Measurements from ENCODE around the genes FKRP and SAE1.

- RRBS = no CpG with 5 or more reads among the region's 37 CpGs
These were observed 21.2 kb downstream of the CCDC8 start for GRCh38 chr19:46391778-46392924.

DNA sequence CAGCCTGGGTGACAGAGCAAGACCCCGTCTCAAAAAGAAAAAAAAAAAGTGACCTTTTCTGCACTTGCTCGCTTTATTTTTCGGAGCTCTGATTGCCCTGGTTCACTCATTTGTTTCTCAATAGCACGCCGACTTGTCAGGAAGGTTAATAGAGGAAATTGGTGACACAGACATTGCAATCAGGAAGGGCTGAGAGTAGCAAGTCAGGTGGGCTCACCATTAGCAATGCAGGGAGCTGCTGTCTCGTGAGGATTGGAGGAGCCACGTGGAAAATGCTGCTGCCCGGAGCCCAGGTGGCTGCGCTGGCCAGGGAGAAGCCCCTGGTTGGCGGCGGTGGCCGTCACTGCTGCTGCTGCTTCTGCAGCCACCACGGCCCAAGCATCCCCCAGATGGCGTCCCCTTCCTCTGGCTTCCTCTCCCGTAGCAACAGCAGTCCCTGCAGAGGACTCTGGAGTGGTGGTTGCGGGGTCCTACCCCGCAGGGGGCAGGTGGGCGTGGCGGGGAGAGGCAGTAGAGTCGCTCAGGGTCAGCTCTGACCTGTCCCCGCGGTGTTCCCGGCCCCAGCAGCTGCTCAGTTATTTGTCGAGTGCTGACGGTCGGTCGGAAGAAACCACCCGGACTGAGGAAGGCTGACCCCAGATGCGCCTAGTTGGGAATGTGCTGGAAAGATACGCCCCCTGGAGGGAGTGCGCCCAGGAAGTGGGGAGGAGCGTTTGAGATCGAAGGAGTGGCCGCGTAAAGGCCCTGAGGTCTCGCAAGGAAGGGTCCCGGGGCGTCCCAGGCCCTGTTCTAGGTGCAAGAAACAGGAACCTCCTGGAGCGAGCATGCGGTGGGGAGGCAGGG lies 9.5 kb downstream of the CCDC8 start:
- RRBS = 31% methylated on average over 6 of the region's 40 CpGs

DNA sequence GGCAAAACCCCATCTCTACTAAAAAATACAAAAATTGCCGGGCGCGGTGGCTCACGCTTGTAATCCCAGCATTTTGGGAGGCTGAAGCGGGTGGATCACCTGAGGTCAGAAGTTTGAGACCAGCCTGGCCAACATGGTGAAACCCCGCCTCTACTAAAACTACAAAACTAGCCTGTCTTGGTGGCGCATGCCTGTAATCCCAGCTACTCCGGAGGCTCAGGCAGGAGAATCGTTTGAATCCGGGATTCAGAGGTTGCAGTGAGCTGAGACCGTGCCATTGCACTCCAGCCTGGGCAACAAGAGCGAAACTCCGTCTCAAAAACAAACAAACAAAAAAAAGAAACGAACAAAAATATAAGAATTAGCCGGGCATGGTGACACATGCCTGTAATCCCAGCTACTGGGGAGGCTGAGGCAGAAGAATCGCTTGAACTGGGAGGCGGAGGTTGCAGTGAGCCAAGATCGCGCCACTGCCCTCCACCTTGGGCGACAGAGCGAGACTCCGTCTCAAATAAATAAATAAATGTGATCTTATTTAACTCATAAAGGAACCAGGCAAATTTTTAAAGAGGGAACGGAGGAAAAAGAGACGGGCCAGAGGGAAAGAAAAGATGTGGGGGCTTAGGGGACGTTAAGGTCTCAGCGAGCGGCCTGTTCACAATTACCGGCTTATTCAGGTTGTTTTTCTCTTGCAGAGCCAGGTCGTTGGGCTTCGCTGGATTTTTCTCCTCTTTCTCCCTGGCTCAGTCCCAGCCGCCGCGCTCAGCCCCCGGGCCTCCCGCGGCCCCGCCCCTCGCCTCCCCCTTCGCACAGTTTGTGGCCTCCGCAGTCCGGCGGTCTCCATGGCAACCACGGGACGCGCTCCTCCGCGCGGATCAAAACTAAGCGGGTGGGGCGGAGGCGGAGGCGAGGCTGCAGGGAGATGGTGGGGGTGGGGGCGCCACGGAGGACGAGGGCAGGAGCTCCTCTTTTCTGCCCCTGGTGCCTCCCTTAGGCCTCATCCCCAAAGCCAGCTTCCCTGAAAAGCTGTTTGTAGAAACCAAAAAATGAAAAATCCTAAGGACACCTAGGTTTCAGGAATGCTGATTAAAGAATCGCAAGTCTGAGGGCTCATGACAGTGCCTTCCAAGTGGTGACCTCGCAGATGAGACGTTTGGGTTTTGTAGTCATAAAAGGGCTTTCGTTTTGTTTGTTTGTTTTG lies 2.8 kb upstream of the CCDC8 start:
- RRBS = 2% methylated on average over 8 of the region's 59 CpGs

DNA sequence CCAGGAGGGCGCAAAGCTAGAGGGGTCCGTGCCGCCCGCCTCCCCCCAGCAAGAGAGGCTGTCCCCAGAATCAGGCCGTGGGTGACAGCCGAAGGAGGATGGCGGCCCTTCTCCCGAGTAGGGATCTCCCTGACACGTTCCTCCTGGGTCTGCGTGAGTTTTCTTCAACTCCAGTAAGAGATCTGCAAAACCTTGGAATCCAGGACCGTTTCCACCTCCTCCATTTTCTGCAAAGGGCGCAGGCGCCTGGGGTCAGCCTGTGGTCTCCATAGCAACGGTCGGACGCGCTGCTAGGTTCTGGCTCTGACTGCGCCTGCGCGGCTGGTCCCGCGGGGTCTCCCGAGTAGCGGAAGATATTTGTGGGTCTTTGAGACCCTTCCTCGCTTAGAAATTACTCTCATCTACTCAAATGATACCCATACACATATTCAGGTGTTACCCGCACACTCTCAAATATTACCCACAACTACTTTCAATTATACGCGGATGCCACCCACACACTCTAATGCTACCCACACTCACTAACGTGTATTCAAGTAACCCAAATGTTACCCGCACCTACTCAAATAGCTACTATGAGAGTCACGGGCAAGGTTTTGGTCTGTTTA lies 2.1 kb downstream of the PNMA8C start:
- RRBS = no CpG with 5 or more reads among the region's 31 CpGs

DNA sequence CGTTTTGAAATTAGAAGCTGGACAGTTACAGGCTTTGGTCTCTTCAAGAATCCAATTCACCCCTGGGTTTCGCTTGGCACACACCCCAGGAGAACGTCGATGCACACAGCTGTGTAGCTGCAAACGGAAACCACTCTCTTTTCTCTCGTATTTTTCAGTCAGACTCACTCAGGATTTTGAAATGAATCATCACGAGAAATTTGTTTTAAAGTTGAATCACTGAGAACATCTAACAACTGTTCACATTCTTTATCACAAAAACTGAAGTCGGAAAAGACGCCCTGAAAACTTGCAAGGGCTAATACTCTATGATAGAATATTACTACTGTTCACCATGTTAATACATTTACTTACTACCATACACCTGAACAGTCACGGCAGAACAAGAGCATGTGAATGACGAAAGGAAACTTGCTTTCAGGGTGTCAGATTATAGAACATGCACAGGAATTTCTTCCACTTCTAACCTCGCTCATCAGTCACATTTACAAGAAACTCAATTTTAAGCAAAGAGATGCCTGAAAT lies 4.7 kb downstream of the PNMA8A start:
- RRBS = no CpG with 5 or more reads among the region's 12 CpGs

- RRBS = no CpG with 5 or more reads among the region's 17 CpGs
These were observed 12.3 kb downstream of the PRKD2 start for GRCh38 chr19:46704481-46705055.

DNA sequence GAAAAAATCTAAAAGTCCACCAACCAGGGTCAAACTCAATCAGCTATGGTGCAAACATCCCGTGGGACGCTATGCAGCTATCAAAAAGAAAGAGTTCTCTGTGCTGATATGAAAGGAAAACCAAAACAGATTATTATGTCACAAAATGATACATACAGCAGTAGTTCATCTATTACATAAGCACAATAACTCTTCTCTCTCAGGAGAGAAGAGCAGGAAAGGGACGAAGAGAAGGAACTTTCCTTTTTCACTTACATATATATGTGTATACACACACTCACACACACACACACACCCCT lies 2.9 kb upstream of the FKRP start:
- RRBS = no CpG with 5 or more reads among the region's 3 CpGs

GRCh38 chr19:46744958-46746168 lies at the start of gene FKRP:
FKRP (plus strand) TSS chr19:46746057.
- RRBS = 1% methylated on average over 19 of the region's 71 CpGs

DNA sequence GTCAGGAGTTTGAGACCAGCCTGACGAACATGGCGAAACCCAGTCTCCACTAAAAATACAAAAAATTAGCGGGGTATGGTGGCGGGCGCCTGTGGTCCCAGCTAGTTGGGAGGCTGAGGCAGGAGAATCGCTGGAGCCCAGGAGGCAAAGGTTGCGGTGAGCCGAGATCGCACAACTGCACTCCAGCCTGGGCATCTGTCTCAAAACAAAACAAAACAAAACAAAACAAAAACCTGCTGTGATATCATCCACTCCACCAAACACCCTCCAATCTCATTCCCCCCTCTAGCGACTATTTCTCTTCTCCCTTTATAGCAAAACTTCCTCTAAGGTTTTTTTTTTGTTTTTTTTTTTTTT lies 25.4 kb downstream of the AP2S1 start:
- RRBS = no CpG with 5 or more reads among the region's 10 CpGs

DNA sequence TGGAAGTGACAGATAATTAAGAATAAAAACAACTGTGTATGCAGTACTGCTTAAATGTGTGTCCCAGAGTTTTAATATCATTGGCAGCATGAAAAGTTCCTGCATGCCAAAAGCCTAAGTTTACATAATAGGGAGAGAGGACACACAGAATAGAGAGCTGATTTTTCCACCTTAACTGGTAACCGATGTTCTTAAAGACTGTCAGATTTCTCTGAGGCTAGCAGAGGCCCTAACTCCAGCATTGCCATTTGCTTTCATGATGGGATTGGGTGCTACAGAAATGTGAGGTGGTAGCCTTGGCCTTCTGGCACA lies 4.0 kb downstream of the ARHGAP35 start:
- RRBS = no CpG with 5 or more reads among the region's 1 CpG

DNA sequence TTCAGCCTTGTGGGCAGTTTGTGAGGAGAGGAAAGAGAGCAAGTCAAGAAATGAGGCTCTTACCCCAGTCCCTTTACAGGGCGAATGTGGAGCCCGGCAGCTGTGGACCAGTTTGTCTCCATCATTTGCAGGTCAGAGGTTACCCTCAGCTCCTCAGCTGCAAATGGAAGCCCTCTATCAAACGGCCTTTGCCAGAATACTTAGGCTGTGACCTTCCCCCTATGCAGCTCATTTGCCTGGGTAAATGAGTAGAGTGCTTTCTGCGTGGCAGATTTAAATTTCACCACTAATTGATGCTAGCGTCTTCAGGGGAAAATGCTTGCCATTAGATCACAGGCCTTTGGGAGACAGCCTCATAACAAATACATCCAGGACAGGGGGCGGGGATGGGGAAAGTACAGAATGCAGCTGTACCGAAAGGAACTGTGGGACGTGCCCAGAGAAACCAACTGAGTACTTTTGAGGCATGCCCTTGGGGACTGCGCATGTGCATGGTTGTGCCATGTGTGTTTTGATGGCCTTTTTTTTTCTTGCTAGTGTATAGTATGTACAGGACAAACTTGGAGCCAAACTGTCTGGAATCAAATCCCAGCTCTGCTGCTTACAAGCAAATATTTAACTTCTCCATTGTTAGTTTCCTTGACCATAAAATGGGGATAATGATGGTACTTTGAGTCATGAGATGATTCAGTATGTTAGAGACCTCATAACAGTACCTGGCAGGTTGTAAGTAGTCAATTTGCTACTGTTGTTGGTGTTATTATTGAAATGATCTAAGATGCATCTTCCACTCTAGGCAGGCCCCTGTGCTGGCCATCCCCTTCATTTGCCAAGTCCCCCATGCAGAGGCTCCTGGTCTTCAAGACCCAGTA lies 68.5 kb upstream of the NPAS1 start:
- RRBS = no CpG with 5 or more reads among the region's 9 CpGs

GRCh38 chr19:46976057-46976771 lies 43.4 kb upstream of the NPAS1 start:
- RRBS = no CpG with 5 or more reads among the region's 15 CpGs

- RRBS = no CpG with 5 or more reads among the region's 19 CpGs
These were observed 13.2 kb downstream of the TMEM160 start for GRCh38 chr19:47034995-47035808.

GRCh38 chr19:47047640-47048338 lies 635 bp downstream of the TMEM160 start:
- RRBS = 1% methylated on average over 9 of the region's 37 CpGs

DNA sequence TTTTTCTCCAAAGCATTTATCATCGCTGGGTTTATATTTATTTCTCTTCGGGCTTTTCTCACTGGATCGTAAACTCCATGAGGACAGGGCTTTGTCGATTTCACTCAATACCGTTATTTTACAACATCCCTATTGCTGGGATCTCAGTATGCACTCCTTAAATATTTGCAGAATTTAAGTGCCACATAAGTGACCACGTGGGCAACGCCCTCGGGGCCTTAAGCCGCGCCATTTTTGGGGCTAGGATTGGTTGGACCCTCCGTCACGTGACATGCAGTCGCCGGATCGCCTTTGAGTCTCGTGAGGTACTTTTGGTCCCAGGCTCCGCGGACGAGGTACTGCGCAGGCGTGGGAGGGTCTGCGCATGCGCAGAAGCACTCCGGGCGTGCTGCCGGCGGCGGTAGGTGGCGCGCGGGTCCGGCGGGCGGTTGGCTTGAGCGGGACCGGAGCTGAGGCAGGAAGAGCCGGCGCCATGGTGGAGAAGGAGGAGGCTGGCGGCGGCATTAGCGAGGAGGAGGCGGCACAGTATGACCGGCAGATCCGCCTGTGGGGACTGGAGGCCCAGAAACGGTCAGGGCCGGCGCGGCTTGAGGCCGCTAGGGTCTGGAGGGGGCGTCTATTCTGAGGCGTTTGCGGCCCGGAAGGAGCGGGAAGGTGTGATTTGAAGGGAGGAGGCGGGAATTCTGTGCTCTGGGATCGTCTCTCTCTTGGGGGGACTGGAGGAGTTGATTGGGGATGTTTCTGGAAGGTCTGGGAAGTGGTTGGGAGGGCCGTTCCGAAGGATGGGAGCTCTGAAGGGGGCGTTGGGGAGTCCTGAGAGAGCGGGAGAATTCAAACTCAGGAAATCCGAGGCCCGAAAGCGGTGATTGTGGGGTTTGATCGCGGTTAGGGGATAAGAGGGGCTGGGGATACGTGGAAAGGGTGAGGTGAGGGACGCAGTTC lies at the start of gene SAE1:
SAE1 (plus strand) TSS at position 377 of the 942 bp plus-strand sequence.
- RRBS = under 1% methylated on average over 21 of the region's 67 CpGs

- RRBS = no CpG with 5 or more reads among the region's 20 CpGs
These were observed 20.3 kb downstream of the BBC3 start for GRCh38 chr19:47210554-47211310.

DNA sequence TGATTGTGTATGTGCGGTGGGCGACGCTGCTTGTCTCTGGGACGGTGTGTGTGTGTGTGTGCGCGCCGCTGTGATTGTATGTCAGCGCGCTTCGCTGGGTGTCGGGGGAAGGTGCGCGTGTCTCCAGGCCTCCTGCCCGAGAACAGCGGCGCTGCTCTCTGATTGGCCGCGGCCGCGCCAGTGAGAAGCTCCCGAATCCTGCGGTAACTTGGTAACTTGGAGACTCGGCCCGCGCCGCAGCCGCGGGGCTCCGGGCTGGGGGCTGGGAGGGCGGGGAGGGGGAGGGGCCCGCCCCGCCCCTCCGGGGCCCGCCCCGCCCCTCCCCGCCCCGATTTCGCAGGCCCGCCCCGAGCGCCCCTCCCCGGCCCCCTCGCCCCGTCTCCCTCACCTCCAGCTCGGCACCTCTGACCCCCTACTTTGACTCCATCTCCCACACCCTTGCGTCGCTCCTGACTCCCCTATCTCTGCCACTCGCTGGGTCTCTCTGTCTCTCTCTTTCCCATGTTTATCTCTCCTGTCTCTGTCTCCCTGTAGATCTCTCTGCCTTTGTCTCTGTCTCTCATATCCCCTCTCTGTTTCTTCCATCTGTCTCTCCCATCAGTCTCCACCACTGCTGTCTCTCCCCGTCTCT lies 12.1 kb upstream of the BBC3 start:
- RRBS = under 1% methylated on average over 14 of the region's 49 CpGs

- RRBS = no CpG with 5 or more reads among the region's 56 CpGs
These were observed 1.1 kb downstream of the CCDC9 start for GRCh38 chr19:47257008-47258205.

DNA sequence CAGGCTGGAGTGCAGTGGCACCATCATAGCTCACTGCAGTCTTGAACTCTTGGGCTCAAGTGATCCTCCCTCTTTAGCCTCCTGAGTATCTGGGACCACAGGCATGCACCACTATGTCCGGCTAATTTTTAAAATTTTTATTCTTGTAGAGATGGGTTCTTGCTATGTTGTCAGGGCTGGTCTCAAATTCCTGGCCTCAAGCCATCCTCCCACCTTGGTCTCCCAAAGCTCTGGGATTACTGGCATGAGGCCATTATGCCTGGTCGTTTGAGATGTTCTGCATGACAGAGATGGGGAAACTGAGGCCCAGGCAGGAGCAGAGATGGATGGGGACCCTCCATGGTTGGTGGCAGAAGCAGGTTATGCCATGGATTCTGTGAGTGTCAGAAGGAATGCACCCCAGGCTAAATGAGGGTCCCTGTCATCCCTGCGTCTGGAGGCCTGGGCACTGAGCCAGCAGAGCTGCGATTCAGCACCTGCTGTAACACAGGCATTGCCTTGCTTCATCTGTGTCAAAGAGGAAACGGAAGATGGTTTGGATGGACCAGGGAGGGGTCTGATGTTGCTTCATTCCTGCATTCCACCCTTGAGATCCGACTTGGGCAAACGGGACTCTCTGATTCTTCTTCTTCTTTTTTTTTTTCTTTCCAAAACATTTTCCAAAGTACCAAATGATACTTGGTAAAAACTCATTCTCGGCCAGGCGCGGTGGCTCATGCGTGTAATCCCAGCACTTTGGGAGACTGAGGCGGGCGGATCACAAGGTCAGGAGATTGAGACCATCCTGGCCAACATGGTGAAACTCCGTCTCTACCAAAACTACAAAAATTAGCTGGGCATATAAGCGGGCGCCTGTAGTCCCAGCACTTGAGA lies 1.1 kb downstream of the C5AR1 start:
- RRBS = no CpG with 5 or more reads among the region's 16 CpGs

DNA sequence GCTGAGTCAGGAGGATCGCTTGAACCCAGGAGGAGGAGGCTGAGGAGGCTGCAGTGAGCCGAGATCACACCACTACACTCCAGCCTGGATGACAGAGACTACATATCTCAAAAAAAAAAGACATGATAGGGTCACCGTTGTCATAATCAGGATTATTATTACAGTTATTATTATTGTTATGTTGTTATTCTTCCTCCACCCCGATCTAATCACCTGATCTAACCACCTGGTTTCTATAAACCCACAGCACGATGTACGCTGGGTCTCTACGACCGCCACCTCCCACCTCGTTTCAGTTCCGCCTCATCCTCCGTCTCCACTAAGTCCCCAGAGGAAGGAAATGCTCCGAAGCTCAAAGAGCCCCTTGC lies 15.8 kb upstream of the MEIS3 start:
- RRBS = no CpG with 5 or more reads among the region's 12 CpGs

Data from BE2C (cell line).